ENCODE measurements around the genes GK and OTC.

- PRO-cap = no peak
Observed at GRCh38 chrX:30620990-30621496, 32.2 kb upstream of the GK start.

GRCh38 chrX:30653250-30654545 is at the start of gene GK:
Gene GK (plus strand): TSS chrX:30653423.
- PRO-cap = no peak

- PRO-cap = no peak
Observed at GRCh38 chrX:31500713-31501232, 428.9 kb upstream of the FTHL17 start.

GRCh38 chrX:31527312-31527755 is 455.5 kb upstream of the FTHL17 start:
- PRO-cap = no peak

DNA sequence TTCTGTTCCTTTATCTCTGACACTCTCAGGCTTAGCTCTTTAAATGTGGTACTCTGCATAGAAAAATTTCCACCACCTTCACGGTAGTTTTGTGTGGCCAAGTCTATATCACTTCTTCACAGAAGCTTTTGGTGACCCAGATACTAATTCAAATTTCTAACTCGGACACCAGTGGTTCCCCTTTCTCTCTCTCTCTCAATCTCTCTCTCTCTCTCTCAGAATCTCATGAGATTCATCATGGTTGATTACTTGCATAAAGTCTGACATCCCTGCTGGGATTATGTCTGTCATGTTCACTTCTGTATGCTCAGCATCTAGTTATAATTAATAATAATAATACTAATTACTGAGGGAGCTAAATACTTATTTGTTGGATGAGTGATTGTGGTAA is 1033.9 kb downstream of the DMD start:
- PRO-cap = no peak

GRCh38 chrX:32364374-32365005 is 846.9 kb downstream of the DMD start:
- PRO-cap = no peak

- PRO-cap = no peak
Observed at GRCh38 chrX:32854038-32854419, 357.3 kb downstream of the DMD start.

DNA sequence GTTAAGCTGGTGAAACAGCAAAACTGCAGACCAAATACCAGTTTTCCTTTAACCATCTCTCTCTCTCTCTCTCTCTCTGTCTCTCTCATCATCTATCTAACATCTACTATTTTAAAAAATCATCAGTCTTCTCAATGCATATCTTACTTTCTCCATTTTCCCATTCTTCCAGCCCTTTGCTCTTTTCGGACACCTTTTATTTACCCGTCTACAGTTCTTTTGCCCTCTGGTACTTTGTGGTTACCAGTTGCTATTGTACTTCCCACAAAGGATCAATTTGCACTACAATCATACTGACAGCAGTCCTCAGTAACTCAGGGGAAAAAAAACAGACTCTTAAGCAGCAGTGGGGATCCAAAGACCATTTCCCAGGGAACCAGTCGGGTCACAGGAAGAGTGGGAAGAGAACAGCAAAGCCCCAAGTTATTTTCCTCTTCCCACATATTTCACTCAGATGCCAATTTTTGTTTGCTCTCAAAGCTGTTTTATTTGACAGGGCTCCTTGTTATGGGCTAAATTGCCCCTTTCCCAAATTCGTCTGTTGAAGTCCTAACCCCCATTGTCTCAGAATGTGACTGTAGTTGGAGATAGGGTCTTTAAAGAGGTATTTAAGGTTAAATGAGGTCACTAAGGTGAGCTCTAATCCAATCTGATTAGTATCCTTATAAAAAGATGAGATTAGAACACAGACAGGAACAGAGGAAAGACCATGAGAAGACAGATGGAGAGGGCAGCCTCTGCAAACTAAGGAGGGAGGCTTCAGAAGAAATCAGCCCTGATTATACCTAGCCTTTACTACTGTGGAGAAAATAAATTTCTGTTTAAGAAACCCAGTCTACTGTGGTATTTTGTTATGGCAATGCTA is 22.9 kb downstream of the DMD start:
- PRO-cap = no peak

- PRO-cap = no peak
Observed at GRCh38 chrX:33741855-33742345, 390.2 kb downstream of the FAM47A start.

- PRO-cap = no peak
Observed at GRCh38 chrX:34654939-34655477, 2.1 kb downstream of the TMEM47 start.

DNA sequence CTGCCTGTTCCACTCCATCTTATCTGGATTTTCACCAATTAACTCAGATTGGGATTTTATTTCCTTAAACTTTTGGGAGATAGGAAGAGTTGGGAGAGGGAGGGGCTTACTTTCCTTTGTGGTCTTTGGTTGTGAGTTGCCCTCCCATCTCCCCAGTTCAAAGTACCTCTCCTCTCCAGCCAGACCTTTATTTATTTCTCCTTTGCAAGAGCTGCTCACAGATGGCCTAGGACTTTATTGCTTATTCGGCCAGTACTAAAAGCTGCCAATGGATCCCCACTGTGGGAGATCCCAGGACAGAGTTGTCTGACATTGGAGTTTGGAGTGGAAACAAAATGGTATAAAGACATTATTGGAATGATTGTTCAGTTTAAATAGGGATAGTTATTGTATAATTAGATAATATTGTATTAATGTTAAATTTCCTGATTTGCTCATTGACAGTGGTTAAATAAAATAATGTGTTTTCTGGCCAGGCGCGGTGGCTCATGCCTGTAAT is 49.5 kb upstream of the FAM47C start:
- PRO-cap = no peak

DNA sequence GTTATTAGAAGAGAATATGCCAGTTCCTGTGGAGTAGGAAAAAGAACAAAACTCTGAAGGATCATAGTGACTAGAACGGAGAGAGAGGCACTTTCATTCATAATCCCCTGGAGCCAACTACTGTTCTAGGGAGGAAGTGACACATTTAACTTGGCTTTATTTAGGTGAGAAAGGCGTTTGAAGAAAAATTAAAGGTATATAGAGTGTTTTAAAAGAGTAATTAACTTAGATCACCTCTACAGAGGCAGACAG is 1.7 kb downstream of the LANCL3 start:
- PRO-cap = no peak

GRCh38 chrX:38233819-38234406 is 13.2 kb upstream of the SRPX start:
- PRO-cap = no peak

- PRO-cap = no peak
Observed at GRCh38 chrX:38352202-38352742, at the start of gene OTC. Gene OTC (plus strand): TSS chrX:38352604.

- PRO-cap = no peak
Observed at GRCh38 chrX:38880384-38880840, 79.2 kb downstream of the MID1IP1 start.

- PRO-cap = no peak
Observed at GRCh38 chrX:39065044-39065719, 263.9 kb downstream of the MID1IP1 start.

GRCh38 chrX:39226401-39226893 is 425.2 kb downstream of the MID1IP1 start:
- PRO-cap = no peak

GRCh38 chrX:39296571-39297124 is 495.4 kb downstream of the MID1IP1 start:
- PRO-cap = no peak

GRCh38 chrX:39327254-39327615 is 526.0 kb downstream of the MID1IP1 start:
- PRO-cap = no peak

DNA sequence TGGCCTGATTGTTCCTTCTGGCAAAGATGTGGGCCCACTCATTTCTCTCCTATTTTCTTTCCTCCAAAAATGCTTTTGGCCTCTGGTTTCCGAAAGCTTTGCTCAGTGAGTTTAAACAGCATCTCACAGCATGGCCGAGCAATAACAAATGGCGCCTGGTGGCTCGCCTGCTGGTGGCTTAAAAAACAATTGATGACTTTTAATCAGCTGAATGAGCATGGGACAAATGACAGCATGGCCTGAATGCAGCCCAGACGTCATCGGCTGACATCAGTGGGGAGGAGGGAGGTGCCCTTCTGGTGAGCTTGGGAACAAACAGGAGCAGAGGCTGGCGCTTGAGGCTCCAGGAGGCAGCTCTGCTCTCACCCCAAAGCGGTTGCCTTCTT is 286.4 kb downstream of the BCOR start:
- PRO-cap = no peak